ENCODE measurements around a stretch of chr17.

DNA sequence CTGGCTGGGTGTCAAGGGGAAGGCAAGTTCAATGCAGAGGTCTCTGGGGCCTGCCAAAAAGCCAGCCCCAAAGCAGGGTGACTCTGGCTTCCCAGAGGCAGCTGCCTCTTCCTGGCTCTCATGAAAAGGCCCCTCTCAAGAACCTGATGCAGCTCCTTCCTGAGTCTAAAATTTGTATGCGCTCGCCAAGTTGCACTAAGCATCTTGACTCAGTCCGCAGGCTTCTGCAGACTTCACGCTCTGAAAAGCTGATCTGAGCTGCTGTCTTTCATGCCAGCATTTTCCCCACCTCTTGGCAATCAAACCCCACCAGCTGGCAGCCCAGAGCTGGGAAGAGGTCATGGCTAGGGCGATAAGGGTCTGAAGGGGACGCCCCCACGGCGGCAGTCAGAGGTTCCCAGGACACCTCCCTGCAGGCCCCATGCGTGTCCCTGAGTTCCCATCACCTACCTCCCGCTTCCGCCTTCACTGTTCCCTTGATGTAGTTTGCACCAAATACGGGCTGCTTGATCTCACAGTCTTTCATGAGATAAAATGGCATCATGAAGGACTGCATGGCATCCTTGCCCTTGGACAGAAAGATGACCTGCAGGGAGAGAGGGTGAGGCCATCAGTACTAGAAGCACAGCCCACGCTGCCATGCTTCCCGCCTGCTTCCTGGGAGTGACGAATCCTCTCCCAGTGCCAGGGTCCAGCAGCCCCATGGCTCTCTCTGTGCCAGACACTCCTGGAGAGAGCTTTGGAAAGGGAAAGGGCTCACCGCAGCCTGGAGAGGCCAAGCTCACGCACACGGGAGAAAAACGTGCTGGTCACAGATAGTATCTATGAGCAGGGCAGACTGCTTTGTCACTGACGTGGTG, 5.2 kb upstream of the UNC13D start:
- PRO-cap, 7 experiments = no peak in any of the 7 experiments

DNA sequence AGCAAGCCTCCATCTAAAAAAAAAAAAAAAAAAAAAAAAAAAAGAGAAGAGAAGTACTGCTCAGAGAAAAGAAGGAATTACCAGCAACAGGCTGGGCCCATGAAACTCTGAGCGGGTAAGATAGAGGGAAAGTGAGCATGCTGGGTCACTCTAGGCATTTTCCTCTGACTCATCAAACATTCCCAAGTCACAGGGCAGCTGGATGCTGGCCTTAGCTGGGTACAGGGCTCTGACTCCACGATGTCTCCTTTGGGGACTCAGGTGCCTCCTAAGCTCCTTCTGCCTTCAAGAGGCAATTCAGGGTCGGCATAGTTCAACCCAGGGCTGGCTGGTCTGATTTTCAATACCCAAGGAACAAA, 1.1 kb downstream of the WBP2 start:
- PRO-cap, 7 experiments = no peak in any of the 7 experiments

GRCh38 chr17:75874347-75875097, 3.9 kb downstream of the TRIM47 start:
- PRO-cap, 7 experiments = no peak in any of the 7 experiments

DNA sequence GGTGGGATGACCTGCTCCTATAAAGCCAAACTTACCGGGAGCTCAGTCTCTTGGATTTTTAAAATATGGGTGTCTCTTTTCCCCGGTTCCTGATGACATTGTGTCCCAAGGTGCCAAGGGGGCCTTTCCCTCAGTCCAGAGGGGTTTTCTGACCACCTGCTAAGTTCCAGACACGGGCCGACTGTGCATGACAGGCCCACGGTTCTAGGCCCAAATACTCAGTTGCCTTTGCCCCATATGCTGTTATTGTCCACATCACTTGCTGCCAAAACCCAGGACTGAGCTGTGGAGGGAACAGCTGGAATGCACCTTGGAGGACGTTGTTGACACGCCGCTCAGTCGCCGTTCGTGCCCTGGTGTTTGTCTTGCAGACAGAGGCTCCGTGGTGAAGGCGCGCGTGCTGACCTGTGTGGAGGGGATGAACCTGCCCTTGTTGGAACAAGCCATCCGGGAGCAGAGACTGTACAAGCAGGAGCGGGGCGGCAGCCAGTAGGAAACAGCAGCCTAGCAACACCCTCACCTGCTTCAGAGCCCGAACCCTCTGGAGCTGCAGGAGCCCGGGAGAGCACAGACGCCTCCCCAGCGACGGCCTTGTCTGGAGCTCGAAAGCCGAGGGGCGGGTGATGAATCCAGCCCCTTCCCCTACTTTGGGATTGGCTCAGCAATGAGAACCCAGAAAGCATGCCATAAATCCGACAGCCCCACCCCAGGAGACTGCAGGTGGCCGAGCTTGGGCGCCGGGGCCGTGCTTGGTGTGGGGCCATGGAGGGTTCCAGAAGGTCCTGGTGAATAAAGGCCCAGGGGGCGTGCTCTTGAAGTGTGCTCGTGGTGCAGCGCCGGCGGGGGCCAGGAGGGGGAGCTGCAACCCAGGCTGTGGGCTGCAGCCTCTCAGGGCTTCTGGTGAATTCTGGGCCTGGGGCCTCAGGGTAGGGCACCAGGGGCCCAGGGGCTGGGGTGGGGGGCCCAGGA, 601 bp upstream of the CDK3 start:
- PRO-cap, 7 experiments = no peak in any of the 7 experiments

GRCh38 chr17:76008027-76009419, 7.9 kb downstream of the CDK3 start:
- PRO-cap, 7 experiments = no peak in any of the 7 experiments

DNA sequence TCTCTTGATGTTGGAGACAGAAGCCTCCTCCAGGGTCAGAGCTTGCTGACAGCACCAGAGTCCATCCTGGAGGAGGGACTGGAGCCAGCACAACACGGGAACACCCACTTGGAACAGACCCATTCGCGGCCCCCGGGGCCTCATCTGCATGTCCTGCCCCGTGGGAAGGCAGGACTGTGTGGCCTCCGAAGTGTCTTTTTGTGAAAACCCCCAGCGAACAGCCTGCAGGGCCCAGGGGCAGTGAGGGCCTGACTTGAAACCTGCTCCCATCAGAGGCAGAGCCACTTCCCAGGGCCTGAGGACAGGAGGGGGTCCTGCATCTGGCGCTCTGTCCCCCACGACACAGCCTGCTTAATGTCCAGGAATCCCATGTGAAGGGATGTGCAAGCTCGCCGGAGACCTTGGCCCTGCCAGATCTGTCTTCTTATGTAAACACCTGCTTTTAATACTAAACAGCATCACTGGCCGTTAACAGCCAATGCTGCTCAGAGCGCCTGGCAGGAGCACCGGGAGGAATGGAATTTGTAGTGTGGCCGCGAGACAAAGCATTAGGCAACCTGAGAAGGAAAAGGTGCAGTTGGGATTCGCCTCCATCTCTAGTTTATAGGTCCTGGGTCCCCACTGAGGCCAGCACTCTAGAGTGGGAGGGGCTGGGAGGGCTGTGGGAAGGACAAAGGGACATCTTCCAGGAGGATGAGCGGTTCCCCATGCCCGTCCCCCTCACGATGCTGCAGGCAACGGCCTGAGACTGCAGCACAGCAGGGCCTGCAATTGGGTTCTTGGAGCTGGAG, 9.5 kb upstream of the EVPL start:
- PRO-cap, 7 experiments = no peak in any of the 7 experiments

GRCh38 chr17:76050973-76051460, 21.3 kb downstream of the SRP68 start:
- PRO-cap, 7 experiments = no peak in any of the 7 experiments

DNA sequence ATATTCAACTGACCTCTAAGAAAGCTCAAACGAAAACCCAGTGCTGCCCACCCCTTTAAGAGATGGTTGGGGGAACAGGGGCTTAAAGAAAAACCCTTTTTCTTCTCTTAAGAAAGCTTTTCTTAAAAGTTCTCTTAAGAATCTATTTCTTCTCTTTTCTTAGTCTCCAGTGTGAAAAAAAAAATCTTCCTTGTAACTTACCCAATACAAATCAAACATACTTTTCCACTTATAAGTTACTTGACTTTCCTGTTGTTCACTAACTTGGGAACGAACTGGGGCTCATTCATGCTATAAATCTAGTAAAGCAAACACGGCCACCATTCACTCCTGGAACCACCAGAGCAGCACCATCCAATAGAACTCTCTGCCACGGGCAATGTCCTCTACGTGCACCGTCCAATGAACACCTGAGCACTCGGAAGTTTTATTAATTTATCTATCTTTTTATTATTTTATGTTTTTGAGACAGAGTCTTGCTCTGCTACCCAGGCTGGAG, 20.8 kb downstream of the SRP68 start:
- PRO-cap, 7 experiments = no peak in any of the 7 experiments

GRCh38 chr17:76081147-76081891, 2.3 kb downstream of the ZACN start:
- PRO-cap, 7 experiments = no peak in any of the 7 experiments

DNA sequence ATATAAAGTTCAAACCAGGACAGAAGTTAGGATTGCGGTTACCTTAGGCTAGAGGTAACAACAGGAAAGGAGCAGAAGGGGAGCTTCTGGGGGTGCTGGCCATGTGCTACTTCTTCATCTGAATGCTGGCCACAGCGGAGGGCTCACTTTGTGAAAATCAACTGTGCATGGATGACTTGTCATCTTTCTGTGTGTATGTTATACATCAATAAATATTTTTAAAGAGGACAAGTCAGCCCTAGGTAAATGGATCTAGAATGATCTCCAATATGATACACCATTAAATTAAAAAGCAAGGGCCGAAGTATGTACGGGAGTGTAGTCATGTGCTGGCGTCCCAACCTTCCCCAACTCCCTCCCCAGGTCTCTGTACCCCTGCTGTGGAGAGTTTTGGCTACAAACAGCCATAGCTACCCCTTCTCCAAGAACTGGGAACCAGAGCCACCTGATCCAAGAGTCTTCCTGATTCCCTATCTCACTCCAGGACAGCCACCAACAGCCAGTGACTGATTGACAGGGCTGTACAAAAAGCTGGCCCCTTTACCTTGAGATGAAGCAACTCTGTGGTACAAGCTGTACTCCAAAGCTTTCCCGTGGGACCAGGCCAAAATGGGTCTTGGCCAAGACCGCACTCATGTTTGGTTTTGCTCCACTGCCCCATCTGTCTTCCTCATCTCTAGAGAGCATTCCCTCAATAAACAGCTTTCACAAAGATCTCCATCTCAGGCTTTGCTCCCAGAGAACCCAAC, 43.8 kb downstream of the RNF157 start:
- PRO-cap, 7 experiments = no peak in any of the 7 experiments

DNA sequence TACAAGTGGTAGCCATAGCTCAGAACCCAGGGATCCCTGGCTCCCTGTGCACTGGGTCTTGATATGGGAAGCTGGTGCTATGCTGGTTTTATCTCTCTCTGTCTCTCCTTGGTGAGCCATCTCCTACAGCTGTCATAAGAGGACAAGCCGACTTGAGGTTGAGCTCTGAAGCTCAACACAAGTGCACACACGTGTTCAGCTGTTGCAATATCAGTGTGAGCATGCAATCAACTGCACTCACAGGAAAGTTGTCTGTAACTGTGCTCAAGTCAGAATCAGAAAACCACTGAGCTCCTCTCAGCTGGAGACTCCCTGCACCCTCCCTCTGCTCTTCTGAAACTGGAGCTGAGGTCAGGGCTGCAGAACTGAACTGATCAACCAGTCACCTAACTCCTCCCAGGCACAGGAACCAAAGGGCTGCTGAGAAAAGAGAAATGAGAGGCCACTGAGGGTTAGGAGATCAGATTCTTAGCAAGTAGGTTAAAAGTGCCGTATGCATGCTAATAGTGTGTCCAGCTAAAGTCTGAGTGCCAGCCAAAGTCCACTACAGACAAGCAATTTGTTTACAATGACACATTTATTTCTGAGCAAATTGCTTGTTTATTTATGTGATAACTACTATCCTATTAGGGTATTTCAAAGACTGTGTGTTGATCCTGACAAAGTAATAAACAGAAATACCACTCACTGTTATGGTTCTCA, 6.2 kb upstream of the RNF157 start:
- PRO-cap, 7 experiments = peak in 5 of 7 experiments; most common plus-strand start position 264 of the sequence (in 1); most common minus-strand start position 341 of the sequence (in 5)

DNA sequence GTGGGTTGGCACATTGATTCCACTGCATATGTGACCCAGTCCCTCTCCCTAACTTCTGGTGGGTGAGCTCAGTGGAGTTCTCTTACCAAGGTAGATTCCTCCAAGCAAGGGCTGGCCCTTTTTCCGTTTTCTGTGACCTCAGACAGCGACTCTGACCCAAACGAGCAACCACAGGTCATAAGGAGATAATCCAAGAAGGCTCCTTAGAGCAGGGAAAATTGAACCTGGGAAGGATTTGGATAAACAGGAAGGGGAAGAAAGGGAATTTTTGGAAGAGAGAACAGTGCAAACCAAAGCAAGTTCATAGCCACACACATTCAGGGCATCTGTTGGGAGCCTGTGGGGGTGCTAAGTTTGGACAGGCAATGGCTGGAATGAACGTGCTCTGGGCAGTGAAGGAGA, 9.6 kb upstream of the UBALD2 start:
- PRO-cap, 7 experiments = no peak in any of the 7 experiments

DNA sequence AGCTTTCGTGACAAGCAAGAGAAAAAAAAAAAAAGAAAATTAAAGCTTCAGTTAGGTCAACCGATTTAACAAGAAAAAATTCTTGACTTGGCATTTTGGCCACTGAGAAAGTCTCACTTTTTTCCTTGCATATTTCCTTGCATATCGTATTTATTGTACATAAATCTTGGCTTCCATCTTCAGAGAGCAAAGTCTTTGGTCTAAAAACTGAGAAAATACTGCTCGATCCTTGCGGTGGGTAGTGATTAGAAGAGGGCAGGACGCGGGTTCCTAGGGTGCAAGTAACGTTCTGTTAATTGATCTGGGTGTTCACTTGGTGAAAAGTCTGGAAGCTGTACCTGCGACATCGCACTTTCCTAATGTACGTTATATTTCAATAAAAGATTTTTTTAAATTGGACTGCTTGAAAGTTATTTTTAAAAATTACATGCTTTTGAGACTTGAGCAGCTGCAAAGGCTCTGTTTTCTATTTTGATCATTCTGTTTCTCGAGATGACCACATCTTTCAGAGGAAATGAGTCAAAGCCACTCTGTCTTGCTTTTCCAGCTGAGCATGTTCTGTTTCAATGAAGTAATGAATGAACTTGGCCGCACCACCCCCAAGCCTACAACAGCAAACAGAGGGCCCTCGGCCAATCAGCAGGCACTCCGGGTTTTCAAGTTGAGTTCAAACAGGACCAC, 660 bp upstream of the UBALD2 start:
- PRO-cap, 7 experiments = peak in 7 of 7 experiments; most common minus-strand start position 576 of the sequence (in 6)

GRCh38 chr17:76266906-76267609, 1.9 kb downstream of the UBALD2 start:
- PRO-cap, 7 experiments = no peak in any of the 7 experiments

DNA sequence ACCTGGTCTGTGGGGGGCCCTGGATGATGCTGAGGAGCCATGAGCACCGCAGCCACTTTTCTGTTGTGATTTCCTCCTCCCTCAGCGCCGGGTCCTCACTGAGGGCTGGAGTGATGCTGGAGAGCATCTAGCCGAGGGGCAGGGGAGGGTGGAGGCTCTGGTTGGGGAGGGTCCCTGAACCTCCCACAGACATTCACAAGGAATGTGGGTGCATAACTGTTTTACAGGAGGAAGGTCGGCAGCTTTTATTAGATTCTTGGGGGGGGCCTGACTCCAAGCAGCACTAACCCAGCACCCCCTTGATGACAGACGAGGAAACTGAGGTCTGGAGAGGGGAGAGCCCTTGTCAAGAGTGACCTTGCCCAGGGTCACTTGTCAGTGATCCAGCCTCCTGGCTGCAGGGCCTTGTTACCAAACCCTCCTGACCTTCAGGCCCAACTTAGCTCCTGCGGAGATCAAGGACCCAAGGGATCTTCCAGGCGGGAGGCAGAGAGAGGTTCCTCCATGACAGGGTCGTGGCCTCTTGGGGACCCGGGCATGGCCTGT, 9.9 kb downstream of the UBALD2 start:
- PRO-cap, 7 experiments = peak in 1 of 7 experiments; most common plus-strand start position 312 of the sequence (in 1)

- PRO-cap, 7 experiments = no peak in any of the 7 experiments
These were observed 8.3 kb downstream of the PRPSAP1 start for GRCh38 chr17:76345291-76345943.

DNA sequence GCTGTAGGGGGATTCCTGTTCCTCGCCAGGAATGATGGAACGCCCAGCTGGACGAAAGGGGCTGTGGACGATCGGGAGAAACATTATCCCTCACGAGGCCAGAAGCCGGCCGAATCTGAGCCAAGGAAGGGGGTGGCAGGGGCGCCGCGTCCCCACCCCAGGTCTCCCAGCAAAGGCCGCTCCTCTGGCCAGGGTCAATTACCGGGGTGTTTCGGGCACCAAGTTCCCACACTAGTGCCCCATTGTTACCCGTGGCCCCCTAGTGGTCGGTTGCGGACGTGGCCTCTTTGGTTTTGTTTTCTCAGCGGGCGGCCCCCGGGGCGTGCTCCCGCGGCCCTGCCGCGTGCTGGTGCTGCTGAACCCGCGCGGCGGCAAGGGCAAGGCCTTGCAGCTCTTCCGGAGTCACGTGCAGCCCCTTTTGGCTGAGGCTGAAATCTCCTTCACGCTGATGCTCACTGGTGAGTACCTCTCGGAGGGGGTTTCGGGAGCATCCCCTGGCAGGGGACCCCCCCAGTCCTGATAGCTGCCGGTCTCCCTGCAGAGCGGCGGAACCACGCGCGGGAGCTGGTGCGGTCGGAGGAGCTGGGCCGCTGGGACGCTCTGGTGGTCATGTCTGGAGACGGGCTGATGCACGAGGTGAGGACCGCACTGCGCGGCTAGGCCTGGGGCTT, 1.4 kb downstream of the SPHK1 start:
- PRO-cap, 7 experiments = no peak in any of the 7 experiments

DNA sequence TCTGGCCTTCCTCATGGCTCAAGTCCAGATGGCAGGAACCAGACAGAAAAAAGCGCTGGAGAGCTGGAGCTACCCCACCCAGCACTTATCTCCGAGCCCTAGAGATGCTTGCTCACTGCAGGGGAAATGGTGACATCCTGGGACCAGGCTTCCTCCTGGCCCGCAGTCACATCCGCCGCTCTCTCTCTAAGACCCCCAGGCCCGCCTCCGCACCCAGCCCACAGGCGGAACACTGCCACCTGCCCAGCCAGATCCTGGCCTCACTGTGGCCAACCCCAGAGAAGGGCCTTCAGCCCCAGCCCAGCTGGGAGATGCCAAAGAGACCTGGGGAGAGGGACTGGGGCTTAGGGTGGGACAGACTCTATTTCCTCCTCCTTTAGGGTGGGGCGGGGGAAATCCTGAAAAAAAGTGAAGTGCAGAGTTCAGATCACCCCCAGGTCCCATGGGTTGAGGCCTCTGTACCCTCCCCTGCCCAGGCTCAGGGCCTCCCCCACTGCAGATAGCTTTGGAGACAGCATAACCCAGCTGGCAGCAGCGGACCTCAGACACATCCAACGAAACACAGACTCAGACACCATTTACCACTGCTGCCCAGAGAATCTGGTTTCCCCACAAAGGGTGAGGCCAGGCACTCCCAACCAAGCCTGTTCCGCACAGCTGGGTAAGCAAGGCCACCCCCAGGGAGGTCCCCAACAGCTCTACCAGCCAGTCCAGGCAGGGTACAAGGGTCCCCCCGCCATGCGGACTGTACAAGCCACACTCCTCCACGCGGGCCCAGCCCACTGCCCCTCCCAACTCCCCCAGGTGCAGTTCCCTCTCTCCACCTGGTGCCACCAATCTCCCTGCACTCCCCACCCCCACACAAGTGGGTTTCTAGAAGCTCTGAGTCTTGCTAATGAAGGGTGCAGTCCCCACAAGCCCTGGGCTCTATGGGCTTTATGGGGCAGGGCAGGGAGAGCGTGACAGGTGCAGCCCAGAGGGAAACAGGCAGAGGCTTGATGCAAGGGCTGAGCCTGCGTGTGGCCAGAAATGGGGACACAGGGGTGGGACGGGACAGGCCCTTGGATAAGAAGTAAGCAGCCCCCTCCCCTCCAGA, 9.1 kb downstream of the RHBDF2 start:
- PRO-cap, 7 experiments = peak in 1 of 7 experiments; most common minus-strand start position 580 of the sequence (in 1)

DNA sequence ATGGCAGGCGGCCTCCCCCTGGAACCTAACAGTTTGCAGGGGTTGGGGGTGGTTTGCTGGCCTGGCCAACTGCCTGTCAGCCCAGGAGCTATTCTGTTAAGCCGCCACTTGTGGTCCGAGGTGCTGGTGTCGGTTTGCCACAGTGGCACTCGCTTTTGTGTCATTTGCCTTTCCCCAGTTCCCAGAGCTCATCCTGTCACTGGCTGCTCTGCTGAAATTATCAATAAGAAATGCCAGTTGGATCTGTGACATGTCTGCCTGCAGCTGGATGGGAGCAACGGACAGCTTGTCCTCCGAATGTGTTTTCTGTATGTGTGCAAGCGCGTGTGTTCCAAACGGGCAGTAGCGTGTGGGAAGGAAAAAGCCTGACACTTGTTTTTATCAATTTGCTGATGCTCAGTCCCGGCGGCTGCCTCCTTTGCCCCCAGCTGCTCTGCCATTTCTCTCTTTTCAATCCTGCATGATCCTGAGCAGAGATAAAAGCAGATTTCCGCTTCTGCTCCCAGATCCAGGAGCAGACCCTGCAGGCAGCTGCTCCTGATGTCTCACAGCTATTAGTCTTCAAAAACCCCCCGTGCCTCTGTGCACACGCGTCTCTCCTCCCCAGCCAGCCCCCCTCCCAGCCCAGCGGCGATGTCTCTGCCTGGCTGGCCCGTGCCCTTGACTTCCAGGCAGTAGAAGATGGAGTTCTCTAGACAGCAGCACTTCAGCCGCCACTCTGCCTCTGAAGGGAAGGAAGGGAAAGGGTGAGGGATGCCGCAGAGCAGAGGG, 4.0 kb downstream of the PRCD start:
- PRO-cap, 7 experiments = no peak in any of the 7 experiments

DNA sequence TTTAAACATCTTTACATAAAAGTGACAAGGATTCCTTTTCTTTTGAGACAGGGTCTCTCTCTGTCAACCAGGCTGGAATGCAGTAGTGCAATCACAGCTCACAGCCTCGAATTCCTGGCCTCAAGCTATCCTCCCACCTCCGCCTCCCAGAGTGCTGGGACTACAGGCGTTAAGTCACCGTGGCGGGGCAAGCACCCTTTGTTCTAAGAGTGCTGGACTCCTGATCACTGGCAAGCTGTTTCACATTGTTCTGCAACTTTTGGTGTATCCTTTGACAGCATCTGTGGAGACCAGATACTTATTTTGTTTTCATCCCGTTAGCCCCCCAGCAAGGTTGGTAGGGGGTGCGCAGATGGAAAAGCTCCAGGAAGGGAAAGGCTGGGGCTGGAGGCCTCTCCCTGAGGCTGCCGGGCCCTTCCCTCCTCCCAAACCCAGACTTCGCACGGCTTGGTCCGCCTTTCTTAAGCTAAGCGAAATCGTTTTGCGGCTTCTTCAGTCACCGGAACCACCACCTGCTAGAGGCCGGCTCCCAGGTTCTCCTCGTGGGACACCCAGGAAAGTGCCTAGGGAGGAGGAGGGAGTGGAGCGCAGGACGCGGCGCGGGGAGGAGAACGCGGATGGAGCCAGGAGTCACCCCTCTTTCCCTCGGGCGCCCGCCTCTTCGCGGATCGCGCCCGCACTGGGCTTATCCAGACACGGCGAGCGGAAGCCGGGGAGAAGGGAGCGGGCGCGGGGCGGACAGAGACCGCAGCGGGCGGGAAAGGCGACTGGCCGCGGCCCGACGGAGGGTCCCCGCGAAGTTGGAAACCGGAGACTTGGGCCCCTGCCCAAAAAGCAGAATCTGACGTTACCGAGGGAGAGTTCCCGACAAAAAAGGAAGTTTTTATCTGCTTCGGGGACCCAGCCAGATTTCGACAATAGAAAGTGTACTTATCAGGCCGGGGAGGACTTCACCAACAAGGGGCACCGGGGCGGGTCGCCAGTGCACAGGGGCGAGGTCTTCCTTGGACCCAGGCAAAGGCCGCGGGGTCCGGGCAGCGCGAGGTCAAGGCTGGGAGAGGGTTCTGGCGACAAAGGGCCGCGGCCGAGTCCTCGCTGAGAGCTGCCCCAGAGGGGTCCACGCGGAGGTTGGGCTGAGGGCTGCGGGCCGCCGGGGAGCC, 826 bp downstream of the ST6GALNAC2 start:
- PRO-cap, 7 experiments = no peak in any of the 7 experiments

Data from T-cell (primary cell).